Testis (tissue), 5 donors: ENCODE measurements around the genes CSTF1 and TFAP2C.

DNA sequence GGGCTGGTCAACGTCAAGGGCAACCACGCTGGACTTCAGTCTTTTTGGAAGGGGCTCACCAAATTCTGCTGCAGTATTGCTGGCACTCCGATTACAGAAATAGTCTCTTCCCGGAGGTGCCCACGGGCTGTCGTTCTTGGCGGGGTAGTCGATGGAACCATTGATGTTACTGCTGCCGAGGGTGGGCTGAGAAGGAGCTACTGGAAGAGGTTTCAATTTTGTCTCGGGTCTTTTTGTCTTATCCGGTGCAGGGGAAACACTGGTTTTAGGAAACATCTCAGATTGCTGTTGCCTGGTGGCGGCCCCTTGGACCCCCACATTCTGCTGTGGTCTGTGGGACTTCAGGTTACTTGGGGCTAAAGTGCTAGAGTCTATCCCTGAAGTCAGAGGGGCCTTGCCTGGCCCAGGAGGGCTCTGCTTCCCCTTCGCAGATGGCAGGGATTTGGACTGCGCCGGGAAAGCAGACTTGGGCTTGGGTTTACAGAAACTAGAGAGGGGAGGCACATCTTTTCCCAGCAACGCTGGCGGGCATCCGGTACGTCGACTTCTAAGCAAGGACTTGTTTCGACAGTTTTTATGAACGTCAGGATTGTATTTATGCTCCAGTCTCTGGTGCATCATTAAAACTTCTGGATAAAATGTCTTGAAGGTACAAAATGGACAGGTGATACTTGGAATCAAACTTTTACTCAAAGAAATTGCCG lies 17.5 kb downstream of the ZNF217 start:
- PRO-cap, 3 experiments = no peak in any of the 3 experiments
- RAMPAGE, long total RNA, 2 experiments = no peak in any of the 2 experiments
- RRBS = 94% methylated on average over 9 of the region's 23 CpGs

DNA sequence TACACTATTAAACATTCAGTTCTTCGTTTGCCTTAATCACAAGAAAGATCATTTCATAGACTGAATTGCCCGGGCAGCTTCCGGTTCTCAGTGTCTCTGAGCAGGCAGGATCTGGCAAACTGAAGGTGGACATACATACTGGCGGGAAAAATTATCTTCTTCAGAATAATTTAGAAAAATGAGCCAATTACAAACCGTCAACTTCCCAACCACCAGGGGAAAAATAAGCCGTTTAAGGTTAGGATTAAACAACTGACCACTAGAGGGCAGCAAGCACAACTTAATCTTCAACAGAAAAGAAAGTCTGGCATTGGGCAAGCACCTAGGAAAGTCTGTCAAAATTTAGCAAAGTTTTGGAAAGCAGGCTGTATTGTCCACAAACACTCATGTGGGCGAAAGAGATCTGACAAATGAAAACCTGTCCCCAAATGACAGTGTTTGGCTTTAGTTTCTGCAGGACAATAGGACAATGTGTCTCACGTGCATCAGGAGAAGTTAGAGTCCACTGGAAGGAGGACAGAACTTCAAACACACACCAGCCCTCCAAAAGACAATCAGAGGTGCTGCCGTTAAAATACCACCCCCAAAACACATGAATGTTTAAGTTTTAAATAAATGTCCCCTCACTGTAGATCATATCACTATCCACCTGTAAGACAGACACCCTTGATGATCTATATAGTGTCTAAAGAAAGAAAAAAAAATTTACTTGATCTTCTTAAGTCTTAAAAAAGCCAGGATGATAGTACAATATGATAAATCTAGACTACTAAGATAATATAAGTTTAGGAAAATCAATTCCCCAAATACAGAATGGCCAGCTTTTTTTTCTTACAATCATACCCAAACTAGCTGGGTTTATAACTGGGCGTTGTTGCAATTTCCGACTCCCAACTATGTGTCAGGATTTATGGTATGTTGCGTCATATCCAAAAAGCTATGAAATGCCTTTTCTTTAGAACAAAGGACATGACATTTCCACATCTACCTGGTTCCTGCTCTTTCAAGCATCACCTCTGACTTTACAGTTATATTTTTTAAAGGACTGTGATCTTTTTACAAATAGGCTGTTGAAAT lies 14.6 kb downstream of the ZNF217 start:
- PRO-cap, 3 experiments = no peak in any of the 3 experiments
- RAMPAGE, long total RNA, 2 experiments = no peak in any of the 2 experiments
- RRBS = no CpG with 5 or more reads among the region's 12 CpGs

DNA sequence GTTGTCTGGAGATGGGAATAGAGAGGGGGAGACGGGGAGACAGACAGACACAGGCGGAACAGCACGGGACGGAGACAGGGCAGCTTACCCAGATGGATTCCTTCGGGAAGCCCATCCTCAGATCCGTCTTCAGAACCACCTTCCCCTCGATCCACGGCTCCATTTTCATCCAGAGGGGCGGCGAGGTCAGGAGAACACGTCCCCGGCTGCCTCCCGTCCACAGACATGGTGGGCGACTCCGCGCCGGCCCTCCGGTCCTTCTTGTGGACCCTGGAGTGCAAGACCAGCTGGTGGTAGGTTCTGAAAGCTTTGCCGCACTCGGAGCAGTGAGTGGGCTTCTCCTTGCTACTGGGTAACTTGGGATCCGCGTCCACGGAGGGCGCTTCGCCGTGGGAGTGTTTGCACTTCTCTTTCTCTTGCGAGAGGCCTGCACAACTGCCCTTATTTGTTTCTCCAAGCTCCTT lies 12.2 kb downstream of the ZNF217 start:
- PRO-cap, 3 experiments = no peak in any of the 3 experiments
- RAMPAGE, long total RNA, 2 experiments = no peak in any of the 2 experiments
- RRBS = 76% methylated on average over 6 of the region's 27 CpGs

DNA sequence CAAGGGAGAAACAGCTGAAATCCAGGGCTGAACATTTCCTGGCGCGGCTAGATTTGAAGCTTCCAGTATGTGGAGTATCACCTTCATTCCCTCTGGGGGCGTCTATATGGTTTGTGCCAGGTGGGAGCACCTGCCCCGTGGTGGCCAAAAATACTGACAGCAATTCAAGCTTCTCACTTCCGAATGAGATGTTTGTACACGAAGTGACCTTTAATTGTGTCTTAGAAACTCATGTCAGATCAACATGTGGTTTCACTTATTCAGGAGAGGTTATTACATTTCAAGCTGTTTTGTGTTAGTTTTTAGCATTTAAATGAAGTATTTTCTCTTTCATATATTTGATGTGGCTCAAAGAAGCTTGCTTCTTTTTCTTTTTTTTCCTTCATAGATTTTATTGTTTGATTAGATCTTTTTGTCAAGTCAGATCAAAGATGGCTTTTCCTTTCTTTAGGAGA lies 67.4 kb upstream of the ZNF217 start:
- PRO-cap, 3 experiments = no peak in any of the 3 experiments
- RAMPAGE, long total RNA, 2 experiments = no peak in any of the 2 experiments
- RRBS = no CpG with 5 or more reads among the region's 6 CpGs

DNA sequence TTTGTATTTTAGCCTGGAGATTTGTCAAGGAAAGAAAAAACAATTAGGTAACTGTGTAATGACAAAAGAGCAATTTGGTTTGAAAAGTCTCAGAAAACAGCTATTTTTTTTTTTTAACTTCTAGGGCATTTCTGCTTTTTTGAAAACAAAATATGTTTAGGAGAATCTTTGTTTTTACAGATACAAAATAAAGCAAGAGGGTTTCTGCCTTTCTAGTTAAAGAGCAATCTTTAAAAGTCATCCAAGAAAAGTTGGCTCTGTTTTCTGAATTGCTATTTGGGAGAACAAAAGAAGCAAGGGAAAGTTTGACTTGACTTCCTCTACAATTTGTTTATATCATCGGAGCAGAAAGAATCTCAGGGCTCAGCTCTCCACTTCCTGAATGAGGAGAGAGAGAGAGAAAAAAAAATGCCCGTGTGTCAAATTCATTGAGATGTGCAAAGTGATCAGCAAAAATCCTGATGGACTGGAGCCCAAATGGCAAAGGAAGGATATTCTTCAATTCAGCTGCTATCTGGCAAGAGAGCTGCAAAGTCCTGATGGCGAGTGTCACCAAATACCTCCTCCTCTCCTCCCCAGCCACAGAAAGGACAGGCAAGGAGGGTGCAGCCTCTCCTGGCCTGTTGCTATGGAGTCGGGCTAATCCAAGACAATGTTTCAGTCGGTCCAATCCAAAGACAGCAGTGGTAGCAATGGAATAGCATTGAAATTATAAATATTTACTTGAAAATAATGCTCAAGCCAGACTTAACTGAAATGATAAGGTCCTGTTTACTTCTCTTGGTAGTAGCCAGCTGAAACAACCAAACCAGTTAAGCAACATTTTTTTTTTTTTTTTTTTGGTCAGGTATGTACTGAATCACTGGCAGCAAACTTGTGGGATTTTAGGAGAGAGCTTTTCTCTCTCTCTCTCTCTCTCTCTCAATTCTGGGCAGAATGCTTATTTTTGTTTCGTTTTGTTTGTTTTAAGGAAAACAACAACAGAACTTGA lies 204.5 kb downstream of the BCAS1 start:
- PRO-cap, 3 experiments = peak in 1 of 3 experiments; most common plus-strand start position 584 of the sequence (in 1); most common minus-strand start position 548 of the sequence (in 1)
- RAMPAGE, long total RNA, 2 experiments = no peak in any of the 2 experiments
- RRBS = no CpG with 5 or more reads among the region's 6 CpGs

DNA sequence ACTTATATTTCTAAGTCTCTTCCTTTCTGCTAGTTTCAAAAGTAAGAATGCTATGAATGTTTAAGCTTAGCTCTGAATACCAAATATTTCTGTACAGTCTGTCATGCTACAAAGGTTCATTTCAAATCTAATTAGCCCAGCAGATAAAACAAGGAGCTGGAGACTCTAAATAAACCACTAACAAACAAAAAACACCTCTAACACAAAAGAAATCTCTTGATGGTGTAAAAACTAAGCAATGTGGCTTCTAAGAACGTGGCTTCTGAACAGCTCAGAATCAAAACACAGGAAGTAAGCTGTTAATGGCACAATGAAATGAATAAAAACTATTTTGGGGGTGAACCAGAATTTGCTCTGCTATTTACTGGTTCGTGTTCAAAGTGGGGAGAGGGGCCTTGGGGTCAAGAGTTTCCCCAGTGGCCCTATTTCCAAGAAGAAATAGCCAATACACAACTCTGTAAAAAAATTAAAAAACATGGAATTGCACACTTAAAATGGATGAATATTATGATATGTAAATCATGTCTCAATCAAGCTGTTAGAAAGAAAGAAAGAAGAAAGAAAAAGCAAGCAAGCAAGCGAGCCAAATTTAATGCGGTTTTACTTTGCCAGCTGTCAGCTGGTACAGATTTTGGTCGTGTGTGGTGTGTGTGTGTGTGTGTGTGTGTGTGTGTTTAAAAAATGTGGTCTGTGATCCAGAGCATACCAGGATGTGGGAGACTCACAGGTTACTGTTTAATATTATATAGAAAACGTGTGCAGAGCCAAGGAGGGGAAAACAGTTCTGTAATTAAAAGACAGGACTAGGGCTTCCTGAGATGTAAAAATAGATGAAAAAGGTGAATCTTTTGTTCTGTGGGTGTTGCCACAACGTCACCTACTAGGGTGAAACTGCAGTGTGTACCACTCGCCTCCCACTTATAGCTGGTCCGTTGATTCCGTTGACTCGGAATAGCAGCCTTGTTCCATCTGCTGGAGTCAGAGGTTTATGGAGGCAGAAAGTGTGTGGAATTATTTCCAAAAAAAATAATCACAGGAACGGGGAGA lies 198.0 kb downstream of the BCAS1 start:
- PRO-cap, 3 experiments = no peak in any of the 3 experiments
- RAMPAGE, long total RNA, 2 experiments = no peak in any of the 2 experiments
- RRBS = no CpG with 5 or more reads among the region's 12 CpGs

DNA sequence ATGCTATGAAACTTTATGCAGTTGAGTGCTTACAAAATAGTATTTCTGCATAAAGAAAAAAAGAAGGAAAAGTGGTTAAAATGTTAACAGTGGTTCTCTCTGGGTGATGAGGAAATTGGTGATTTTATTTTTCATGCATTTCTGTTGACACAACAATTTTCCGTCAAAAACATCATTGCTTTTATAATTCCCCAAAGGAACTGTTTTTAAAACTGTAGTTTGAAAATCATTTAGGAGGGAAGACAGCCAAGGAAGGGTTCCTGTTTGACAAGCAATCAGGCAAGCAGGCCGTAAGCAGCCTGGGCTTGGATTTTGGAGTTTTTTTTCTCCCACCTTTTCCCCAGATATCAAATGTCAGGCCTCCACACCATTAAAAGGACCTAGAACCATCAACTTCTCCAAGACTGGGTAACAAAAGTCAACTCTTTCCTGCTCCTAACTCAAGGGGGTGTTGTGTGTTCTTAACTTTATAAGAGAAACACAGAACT lies 146.8 kb downstream of the BCAS1 start:
- PRO-cap, 3 experiments = no peak in any of the 3 experiments
- RAMPAGE, long total RNA, 2 experiments = no peak in any of the 2 experiments
- RRBS = no CpG with 5 or more reads among the region's 2 CpGs

DNA sequence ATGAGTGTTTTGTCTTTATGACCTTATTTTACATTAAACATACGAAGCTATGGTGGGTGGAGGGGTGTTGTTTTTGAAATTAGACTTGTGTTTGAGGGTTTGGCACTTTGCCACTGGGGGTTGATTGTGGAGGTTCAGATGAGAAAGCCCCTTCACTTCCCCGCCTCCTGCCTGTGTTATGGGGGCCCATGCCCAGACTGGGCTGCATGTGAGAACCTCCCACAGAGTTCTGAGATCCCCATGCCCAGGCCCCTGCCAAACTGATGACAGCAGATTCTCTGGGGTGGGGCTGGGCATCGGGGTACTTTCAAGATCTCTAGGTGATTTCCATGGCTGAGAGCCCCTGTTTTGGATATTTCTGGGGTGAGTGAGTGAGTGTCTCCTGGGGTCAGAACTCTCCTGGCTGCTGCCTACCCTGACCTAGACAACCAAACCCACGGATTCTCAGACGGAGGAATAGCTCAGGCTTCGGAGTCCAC lies 6.4 kb downstream of the BCAS1 start:
- PRO-cap, 3 experiments = no peak in any of the 3 experiments
- RAMPAGE, long total RNA, 2 experiments = no peak in any of the 2 experiments
- RRBS = no CpG with 5 or more reads among the region's 6 CpGs

DNA sequence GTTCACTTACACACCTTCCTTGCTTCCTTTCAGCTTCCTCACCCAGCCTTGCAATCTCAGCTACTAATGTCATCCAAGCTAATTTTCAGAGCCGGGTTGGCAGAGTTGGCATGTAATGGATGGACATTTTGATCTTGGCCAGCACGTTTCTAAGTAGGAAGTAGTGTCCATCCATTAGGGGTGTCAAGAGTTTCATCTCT lies 60.5 kb downstream of the PFDN4 start:
- PRO-cap, 3 experiments = no peak in any of the 3 experiments
- RAMPAGE, long total RNA, 2 experiments = no peak in any of the 2 experiments
- RRBS = no CpG with 5 or more reads among the region's 2 CpGs

DNA sequence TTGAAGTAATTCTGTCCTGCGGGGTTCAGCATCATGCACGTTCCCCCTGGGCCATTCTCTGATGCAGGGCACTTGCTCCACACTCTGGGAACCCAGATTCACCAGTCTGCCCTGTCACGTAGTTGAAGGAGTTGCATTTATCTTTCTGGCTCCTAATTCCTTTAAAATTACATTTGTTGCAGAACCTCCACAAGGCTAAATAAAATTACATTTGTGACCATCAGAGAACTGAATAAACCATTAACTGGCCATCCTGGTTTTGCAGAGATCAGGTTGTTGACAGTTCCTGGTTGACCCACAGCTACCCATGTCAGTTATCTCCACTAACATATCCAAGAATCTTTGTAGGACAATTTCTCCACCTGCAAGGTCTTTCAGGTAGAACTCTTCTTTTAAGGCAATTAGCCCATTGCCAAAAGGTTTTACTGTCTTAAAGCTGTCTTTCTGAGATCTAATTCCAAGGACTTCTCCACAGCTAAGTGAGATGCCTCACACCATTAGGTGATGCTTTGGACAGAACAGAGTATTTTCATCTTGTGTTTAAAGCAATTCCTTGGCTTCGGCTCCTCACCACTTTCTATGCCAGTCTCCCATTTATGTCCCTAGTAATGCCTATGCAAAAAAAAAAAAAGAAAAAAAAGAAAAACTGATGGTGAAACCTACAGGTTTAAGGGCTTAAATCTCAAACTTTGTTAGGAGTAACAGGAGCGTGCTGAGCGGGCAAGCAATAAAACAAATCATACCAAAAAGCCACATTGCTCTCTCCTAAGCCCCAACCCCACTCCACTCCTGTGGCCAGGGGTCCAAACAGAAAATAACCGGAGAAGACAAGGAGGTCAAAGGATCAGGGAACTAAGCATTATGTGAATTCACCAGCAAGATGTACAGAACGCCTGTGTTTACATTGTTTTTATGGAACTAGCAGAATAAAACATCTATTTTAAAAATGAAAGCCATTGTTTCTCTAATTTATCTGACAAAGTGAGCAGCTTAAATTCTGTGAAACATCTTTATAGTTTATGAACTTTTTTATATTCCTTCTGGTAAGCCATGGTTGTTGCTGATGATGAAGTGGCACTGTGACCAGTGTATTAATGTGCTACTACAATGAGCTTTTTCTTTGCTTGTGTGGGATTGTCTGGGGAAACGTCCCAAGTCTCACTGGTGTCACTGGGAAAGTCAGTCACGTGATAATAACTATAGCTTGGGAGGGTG lies 9.3 kb downstream of the FAM210B start:
- PRO-cap, 3 experiments = no peak in any of the 3 experiments
- RAMPAGE, long total RNA, 2 experiments = no peak in any of the 2 experiments
- RRBS = no CpG with 5 or more reads among the region's 10 CpGs

DNA sequence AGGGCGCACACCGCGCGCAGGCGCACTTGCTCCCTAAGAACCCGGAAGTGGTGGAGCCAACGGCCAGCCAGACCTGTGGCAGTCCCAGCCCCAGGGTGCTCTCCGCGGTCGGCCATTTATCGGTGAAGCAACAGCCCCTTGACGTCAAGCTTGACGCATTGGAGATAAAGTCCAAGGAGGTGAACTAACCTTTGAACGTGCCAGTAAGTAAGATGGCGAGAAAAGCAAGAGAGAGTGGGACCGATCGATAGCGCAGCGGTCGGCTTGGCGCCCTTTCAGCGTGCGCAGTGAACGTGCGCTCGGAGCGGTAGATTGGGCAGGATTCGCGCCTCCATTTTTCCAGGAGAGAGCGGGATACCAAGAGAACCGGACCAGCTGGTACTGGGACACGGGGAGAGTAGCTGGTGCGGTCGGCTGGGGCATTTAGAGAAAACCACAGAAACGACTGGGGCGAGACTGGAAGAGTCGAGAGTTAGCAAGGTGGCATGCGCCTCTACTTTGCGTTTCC lies at the start of gene CSTF1:
TSS of gene CSTF1 (plus strand) at position 310 of the 508 bp plus-strand sequence.
- PRO-cap, 3 experiments = peak in 3 of 3 experiments; most common plus-strand start position 342 of the sequence (in 3)
- RAMPAGE, long total RNA, 2 experiments = start-site peak on the plus strand in 2 of 2 experiments, centred at positions 69 to 325 of the sequence, 100 to 577 reads per replicate
- RRBS = no CpG with 5 or more reads among the region's 39 CpGs

GRCh38 chr20:56443362-56443951 lies 25.0 kb upstream of the RTF2 start:
- PRO-cap, 3 experiments = no peak in any of the 3 experiments
- RAMPAGE, long total RNA, 2 experiments = no peak in any of the 2 experiments
- RRBS = no CpG with 5 or more reads among the region's 19 CpGs

GRCh38 chr20:56460002-56461114 lies 8.1 kb upstream of the RTF2 start:
- PRO-cap, 3 experiments = no peak in any of the 3 experiments
- RAMPAGE, long total RNA, 2 experiments = no peak in any of the 2 experiments
- RRBS = no CpG with 5 or more reads among the region's 7 CpGs

DNA sequence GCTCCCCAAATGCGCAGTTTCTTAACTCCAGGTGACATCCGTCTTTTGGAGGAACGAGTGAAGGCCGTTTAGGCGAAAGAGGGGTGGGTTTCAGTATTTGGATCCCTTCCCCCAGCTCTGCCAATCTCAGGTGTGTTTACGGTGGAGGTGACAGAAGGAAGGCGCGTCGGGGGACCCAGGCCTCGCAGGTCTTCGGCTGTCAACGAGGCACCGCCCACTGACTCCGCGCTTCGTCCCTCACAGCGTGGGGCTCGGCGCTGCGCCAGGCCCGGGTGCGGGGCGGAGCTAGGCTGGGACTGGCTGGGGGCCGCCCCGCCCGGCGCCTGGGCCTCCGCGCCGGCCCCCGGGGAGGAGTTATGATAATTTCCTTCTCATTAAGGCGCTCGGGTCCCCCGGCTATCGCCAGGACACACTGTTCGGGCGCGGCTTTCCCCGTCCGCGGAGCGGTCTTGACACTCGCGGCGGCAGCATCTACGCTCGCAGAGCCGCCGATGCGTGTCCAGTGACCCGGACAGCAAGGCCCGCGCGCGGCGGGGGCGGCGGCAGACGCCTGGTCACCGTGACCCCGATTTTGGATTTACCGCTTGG lies at the start of gene TFAP2C:
TSS of gene TFAP2C (plus strand) at position 405 of the 588 bp plus-strand sequence.
- PRO-cap, 3 experiments = peak in 3 of 3 experiments; most common plus-strand start position 405 of the sequence (in 3); most common minus-strand start position 219 of the sequence (in 2)
- RAMPAGE, long total RNA, 2 experiments = start-site peak on the plus strand in 1 of 2 experiments, centred at position 391 of the sequence, 6 reads per replicate
- RRBS = 3% methylated on average over 17 of the region's 62 CpGs

DNA sequence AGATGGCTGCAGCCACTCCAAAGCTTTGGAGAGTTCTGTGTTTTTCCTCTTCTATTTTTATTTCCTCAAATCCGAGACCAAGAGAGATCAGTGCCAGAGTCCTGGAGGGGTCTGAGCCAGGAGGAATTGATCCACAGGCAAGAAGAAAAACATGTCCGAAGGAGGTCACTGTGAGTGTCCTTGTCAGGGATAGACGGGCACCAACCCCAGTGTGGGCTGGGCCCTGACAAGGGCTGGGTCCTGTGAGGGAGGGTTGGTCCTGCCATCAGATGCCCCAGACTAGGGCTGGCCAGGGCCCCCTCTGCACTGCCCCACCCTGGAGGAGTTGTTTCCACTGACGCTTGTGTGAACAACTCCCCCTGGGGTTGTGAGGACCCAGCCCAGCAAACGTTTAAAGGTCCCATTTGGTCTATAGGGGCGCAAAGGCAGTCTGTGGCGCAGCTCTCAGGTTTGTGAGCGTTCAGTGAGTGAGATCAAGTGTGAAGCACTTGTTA lies 104.2 kb downstream of the BMP7 start:
- PRO-cap, 3 experiments = no peak in any of the 3 experiments
- RAMPAGE, long total RNA, 2 experiments = no peak in any of the 2 experiments
- RRBS = no CpG with 5 or more reads among the region's 8 CpGs

GRCh38 chr20:57168030-57168876 lies 98.2 kb downstream of the BMP7 start:
- PRO-cap, 3 experiments = no peak in any of the 3 experiments
- RAMPAGE, long total RNA, 2 experiments = no peak in any of the 2 experiments
- RRBS = no CpG with 5 or more reads among the region's 26 CpGs

- PRO-cap, 3 experiments = no peak in any of the 3 experiments
- RAMPAGE, long total RNA, 2 experiments = no peak in any of the 2 experiments
- RRBS = no CpG with 5 or more reads among the region's 13 CpGs
Observed at GRCh38 chr20:57374584-57375157, 16.5 kb upstream of the RBM38 start.

DNA sequence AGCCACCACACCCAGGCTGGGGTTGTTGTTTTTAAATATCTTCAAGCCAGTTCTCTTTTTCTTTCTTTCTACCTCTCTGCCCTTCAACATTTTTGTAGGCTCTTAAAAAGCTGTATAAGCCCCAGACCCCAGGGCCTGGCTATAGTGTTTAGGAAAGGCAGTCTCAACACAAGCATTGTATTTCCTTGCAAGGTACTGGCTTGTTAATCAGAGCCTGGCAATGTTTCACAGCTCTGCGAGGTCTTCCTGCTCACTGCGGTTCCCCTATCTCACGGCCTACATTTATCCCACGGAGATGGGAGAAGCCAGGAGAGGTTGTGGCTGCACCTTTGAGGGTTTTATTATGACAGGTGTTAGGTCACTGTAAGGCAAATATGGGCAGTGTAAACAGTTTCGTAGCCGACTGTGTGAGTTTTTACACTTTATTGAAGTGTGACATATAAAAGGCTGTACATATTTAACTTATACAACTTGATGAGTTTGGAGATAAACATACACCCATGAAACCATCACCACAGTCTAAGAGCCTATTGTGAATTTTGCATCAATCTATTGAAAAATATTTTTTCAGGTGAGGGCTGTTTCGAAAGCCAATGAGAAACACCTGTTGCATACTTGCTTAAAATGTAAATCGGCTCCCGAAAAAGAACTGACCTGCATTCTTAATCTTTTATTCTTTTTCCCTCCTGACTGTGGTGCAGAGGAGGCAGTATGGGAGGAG lies 7.7 kb upstream of the RBM38 start:
- PRO-cap, 3 experiments = no peak in any of the 3 experiments
- RAMPAGE, long total RNA, 2 experiments = no peak in any of the 2 experiments
- RRBS = no CpG with 5 or more reads among the region's 9 CpGs

- PRO-cap, 3 experiments = no peak in any of the 3 experiments
- RAMPAGE, long total RNA, 2 experiments = no peak in any of the 2 experiments
- RRBS = no CpG with 5 or more reads among the region's 40 CpGs
Observed at GRCh38 chr20:57397697-57398823, 6.9 kb downstream of the RBM38 start.

- PRO-cap, 3 experiments = no peak in any of the 3 experiments
- RAMPAGE, long total RNA, 2 experiments = no peak in any of the 2 experiments
- RRBS = no CpG with 5 or more reads among the region's 6 CpGs
Observed at GRCh38 chr20:57481435-57481755, 43.5 kb downstream of the CTCFL start.